Endometrial microvascular endothelial cells (primary cell): ENCODE measurements around the gene SKP1.

DNA sequence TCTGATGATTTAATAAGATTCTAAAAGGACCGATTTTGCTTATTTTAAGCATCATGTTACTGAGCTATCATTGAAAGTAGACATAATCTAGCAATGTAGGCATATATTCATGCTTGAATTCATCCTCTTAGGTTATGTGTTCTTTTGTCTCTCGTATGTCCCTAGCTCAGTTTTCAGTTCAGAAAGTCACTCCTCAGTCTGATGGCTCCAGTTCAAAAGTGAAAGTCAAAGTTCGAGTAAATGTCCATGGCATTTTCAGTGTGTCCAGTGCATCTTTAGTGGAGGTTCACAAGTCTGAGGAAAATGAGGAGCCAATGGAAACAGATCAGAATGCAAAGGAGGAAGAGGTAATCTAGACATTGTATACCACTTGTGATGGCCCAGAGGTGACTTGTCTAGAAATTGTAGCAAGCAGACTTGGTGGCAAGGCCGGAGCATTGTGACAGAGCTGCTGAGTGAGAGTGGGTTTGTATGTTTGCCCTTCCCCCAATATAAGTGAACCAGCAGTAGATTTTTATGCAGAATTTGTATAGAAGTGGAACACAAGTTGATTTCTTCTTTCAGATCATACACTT, 39.3 kb downstream of the HSPA4 start:
- RAMPAGE, long total RNA: no peak

GRCh38 chr5:133240365-133241037, 188.7 kb downstream of the HSPA4 start:
- RAMPAGE, long total RNA: no peak

- RAMPAGE, long total RNA: no peak
Observed at GRCh38 chr5:133610652-133611395, 1.5 kb downstream of the FSTL4 start.

- RAMPAGE, long total RNA: no peak
Observed at GRCh38 chr5:133934257-133934763, 34.1 kb downstream of the C5orf15 start.

DNA sequence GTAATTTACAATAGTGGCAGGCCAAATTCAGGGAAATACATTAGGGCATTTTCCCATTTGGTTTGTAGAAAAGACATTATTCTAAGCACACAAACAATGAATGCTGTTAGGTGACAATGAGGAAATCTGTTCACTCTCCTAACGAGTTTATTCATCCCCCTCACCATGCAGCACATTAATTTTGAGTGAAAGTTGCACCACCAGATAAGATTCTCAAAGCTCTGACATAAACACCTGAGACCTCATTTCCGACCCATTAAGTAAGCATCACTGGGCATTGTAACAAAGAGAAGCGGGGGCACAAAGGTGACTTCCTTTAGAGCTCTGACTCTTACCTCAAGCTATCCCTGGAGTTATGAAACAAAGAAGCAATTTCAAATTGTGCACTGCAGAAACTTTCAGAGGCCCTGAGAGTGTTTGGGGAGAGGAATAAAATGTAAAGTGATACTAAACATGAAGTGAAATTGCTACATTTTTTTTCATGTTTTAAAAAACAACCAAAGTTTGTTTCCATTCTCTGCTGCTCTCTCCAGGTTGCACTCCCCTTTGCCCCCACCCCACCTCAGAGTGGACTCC, 29.5 kb downstream of the C5orf15 start:
- RAMPAGE, long total RNA: no peak

- RAMPAGE, long total RNA: no peak
Observed at GRCh38 chr5:134005187-134006129, 683 bp upstream of the VDAC1 start.

DNA sequence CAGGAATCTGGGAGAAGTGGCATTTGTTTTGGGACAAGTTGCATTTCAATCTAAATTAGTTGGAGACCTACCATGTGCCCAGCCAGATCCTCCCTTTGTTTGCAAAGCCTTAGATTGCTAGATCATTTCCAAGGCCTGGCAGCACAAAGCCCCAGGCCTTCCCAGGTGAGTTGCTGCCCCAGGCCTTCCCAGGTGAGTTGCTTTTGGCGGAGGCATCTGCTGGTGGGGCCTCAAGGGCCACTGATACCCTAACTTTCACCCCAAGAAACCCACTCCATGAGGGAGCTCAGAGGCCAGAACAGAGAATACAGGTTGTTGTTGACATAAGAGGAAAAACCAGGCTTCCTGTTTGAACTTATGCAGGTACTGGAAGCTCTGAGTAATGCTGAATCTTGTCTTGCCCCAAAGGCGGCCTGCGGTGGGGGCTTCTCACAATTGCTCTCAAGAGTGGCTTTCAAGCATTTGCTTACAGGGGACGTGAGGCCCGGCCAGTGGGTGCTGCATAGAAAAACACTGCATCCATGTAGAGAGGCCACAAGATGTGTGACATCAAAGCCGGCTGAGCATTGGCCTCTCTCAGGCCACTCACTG, 34.8 kb upstream of the TCF7 start:
- RAMPAGE, long total RNA: no peak

DNA sequence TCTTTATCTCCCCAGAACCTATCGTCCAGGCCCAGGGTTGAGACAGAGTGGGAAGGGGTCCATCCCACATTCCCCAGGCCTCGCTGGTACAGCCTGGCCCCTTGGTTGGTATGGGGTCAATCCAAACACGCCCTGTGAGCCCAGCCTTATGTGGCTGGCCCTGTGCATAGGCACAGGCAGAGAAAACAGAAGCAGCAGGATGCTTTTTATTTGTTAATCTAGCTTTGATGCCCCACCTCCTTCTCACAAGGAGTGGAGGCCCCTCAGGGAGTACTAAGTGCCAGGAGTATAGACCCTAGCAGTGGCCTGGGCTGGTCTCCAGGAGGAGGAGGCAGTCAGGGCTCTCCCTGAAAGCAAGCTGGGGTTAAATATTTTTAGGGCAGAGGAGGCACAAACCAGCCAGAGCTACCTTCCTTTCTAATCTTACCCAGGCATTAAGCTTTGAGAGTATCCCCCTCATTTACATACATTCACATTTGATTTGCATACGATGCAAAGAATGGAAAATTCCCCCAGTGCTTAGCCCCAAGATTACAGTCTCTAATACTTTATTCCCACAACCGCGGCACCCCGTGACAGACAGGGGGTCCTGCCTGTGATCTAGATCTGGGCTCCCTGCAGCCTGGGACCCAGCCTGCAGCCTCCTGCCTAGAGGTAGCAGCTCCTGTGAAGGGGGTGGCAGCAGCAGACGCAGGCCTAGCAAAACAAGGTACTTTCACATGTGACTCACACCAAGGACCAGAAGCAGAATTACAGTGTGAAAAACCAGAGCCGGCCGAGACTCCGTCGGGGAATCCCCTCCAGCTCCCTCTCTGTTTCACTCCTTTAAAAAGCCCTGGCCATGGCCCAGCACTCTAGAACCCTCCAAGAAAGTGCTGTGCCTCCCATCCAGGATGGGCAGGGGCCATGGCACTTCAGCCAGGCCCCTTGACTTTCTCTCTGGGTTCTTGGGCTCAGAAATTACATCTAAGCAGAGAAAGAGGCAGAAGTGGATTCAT, 14.3 kb upstream of the TCF7 start:
- RAMPAGE, long total RNA: no peak

GRCh38 chr5:134111565-134112815, 2.5 kb upstream of the TCF7 start:
- RAMPAGE, long total RNA: no peak

- RAMPAGE, long total RNA: no peak
Observed at GRCh38 chr5:134127943-134128277, 13.4 kb downstream of the TCF7 start.

DNA sequence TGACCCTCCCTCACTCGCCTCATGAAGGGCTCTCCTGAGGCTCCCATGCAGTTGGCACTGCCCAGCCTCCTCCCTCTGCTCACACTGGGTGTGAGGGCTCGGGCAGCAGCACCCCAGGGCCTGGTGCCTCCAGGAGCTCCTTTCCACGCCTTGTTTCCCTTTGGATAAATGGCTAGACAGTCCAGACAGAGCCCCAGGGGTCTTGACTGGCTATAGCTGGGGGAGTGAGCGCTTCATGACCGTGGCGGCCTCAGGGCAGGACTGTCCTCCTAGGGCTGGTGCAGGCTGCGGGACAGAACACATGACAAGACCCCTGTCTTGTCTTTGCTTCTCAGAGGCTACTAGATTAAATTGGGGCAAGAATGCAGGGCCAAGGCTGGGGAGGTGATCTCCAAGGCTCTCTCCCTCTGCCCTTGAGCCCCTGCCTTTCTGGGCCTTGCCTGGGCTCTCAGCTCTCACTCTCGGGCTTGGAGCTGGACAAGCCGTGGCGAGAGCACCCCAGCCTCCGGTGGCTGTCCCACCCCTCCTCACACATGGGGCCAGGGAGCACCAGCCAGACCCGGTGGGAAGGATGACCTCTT, 13.9 kb downstream of the TCF7 start:
- RAMPAGE, long total RNA: no peak

DNA sequence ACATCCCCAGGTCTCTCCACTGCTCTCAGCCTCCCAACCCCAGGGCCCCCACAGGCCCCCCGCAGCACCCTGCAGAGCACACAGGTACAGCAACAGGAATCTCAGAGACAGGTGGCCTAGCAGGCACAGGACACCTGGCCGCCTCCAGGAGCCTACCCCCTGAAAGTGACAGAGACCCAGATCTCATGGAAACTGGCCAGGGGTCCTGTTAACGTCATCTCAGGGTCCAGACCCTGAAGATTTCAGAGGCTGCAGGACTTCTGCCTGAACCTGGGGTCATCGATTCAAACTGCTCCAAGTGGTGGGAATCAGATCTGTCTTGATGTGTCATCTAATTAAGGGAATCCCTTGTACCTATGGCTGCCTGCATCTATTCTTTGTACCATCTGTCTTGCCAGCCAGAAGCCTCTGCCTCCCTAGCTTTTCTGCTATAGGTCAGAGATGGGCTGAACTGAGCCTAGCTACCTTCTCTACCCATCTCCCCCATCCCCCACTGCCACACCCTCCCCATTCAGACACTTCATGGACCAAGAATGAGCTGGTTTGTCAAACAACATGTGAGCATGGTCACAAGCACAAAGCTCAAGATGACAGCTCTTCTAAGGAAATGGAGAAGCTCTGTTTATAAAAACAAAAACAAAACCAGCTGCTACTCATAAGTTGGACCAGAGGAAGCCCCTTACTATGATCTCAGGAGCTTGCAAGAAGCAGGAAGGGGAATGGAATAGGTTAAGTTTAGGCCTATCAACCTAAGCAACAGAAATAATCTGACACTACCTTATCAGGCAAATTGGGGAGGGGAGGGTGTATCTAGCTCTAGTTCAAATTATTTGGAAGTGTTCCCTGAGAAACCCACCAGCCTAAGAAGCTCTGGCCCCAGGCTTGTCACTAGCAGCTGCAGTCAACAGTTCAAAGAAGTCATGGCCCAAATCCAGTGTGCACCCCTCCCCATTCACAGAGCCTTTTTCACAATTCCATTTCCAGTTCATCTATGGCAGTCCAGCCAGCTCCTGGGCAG, 30.0 kb downstream of the SKP1 start:
- RAMPAGE, long total RNA: no peak

GRCh38 chr5:134151488-134152740, 24.8 kb downstream of the SKP1 start:
- RAMPAGE, long total RNA: no peak

DNA sequence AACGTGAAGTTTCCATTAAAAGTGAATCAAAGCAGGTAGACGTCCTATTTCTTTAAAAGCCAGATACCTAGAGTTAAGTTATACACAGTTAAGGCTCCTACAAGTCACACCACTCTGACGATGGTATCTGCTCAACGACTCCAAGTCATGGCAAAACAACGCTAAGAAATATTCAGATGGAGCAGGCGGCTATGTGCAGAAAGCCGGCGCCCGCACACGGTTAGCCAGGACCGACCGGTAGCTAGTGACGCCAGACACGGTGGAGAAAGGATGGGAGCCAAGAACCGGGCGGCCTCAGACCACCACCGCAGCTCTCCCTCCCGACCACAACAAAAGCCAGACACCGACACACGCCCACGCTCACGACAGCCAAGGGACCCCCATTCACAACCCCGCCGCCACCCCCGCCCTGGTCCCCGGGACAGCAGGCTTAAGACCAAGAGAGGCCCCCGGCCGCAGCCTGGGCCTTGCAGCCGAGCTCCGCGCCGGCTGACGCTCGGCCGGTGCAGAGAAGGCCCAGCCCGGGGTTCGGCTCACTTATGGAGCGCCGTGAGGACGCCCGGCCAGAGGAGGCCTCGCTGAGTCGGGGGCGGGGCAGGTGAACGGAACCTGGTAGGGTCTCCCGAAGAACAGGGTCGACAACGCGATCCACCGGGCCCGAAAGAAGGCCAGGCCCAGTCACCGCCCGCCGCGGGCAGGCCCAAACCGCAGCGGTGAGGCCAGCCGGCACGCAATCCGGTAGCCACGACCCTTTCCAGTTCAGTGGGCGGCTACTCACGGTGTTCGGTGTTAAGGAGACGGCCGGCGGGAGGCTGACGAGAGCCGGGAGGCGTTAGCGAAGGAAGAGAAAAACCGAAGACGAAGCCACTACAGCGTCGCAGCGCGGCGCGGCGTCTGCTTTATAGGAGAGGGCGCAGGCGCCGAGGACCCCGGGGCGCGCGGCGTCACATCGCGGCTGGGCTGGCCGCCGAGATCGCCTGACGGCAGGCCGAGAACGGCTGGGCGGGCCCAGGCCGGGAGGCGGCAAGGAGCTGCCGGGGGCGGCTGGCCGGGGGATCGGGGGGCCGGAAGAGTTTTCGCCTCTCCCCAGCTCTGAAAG, at the start of gene SKP1:
Gene SKP1, minus strand, starts transcription at position 874 of the 1,099 bp plus-strand sequence.
- RAMPAGE, long total RNA: start-site peak on the minus strand centred at position 882 of the sequence, 22 bp wide, 1,853 and 1,595 reads in 2 replicates

DNA sequence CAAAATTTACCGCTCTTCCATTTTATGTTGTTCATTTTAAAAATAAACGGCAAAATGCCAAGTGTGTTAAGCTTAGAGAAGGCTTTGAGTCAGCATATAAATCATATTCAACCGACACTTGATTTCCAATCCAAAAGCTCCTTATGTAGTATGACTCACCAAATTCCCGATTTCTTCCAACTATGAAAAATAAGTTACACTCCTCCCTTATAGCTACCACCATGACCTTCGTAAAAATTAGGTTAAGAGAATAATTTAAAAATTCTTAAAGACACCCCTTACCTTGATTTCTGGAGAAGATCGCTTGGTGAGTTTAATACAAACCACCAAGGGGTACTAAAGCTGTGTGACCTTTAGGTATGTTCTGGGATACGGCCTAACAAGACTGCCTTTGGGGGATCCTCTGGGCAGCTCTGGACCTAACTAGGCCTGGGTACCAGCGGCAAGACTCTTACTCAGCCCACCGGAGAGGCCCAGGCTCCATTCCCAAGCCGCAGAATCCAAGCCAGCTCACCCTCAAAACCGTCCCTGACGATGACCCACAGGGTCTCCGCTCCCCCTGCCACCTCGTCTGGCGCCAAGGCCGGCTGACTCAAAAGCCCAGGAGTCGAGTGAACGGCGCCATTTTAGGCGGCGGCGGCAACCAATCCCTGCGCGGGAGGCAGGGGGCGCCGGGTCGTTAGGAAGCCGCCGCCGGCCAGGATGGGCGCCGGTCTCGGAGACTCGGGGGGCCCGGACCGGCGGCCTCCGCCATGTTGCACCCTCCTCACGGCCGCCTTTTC, 755 bp downstream of the PPP2CA start:
- RAMPAGE, long total RNA: no peak

- RAMPAGE, long total RNA: no peak
Observed at GRCh38 chr5:134240240-134241225, 14.7 kb upstream of the PPP2CA start.

DNA sequence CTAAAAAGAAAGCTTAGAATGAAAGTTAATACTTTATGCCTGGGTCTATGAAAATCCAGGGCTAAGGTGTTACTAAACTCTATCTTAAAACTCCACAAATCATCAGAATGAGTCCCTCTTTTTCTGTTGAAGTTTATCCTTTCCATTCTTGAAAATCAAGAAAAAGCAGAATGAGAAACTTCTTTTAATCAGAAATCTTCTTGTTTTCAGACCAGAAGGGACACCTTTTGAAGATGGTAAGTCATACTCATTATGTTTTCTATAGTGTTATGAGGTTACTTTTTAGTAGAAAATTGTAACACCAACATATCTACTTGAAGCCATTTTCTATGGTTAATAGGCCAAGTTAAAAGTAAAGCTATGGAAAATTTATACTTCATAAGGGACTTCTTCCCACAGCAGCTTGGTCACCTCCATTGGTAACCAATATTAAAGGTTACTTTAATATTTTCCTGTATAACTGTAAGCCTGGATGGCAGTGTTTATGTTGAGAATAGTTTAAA, 5.1 kb downstream of the UBE2B start:
- RAMPAGE, long total RNA: no peak

DNA sequence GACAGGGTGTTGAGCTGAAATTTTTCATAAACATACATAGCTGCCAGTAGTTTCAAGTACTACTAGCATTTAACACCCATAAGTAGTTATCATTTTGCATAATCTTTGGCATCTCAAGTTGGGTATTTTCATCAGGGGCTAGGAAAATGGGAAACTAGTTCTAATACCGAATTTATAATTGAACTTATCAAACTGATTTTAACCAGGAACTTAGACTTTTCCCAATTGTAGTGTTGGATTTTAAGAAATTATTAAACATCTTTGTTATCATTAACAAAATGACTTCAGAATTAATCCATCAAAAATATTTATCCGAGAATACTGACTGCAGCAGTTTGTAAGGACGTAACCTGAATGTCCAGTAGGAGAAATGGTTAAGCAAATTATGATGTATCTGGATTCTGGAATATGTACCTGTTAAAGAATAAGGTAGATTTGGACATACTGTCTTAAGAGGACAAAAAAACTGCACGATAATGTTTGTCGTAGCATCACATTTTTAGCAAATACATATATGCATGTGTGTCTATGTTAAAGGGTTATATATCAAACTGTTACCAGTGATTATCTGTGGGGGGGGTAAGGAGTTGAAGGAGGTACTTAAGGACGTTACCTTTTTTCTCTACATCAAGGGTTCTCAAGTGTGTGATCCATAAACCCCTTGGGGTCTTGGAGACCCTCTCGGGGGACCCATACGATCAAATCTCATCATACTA, 5.8 kb downstream of the UBE2B start:
- RAMPAGE, long total RNA: no peak

GRCh38 chr5:134396076-134396613, 15.5 kb downstream of the CDKN2AIPNL start:
- RAMPAGE, long total RNA: no peak

- RAMPAGE, long total RNA: no peak
Observed at GRCh38 chr5:134398339-134399122, 13.2 kb downstream of the CDKN2AIPNL start.